Bronchus (tissue), 1 donor: ENCODE data around the gene RALB.

- PRO-cap, result no peak
These were observed 240 bp downstream of the C2orf76 start for GRCh38 chr2:119366505-119366683.

DNA sequence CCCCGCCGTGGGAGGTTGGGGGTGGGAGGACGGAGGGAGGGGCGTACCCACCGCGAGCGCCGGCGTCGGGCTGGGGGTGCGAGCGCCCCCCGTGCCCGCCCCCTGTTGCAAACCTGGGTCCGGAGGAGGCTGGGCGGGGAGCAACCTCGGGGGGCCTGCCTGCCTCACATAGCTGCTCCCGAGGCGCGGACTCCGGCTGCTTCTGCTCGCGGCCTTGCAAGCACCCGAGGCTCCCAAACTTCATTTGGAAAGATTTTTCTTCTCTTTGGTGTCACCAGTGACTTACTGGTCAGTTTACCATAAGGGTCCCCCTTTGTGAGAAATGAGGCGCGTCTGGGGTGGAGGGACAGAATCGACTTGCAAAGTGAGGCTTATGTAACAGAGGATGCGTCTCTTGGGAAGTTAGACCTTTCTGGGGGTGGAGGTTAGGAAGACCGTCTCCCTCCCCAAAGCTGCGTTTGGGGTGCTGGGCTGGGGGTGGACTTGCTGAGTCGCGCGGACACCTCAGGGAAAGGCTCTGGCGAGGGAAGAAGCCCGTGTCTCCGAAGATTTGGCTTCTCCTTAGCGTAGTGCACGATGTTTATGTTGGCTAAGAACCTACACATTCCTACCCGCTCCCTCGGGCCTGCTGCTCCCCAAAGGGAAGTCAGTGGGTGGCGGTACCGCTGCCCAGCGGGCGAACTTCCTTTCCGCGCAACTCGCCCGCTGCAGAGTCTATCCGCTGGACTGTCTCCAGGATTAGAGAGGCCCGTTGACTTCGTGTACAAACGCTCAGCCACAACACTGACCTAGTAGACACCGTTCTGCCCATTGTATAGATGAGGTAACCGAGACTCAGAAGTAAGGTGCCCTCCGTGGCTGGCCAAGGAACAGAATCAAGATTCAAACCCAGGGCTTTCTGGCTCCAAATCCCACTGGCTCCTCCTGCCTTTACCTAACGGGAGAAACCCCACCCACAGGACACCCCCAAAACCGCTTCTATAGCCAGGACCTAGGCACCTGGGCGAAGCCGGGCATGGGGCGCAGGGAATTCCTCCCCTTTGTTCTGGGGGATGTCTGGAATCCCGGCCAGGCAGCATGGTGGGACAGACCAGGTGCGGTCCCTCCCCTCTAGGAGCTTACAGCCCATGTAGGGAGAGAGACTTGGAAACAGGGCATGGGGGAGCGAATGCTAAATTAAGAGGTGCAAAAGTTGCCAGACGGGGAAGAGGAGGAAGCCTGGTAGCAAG lies 723 bp downstream of the TMEM37 start:
- PRO-cap, result no peak

- PRO-cap, result unidirectional peak, plus-strand start at chr2:119522903
These were observed 1.7 kb downstream of the SCTR start for GRCh38 chr2:119522564-119523063.

DNA sequence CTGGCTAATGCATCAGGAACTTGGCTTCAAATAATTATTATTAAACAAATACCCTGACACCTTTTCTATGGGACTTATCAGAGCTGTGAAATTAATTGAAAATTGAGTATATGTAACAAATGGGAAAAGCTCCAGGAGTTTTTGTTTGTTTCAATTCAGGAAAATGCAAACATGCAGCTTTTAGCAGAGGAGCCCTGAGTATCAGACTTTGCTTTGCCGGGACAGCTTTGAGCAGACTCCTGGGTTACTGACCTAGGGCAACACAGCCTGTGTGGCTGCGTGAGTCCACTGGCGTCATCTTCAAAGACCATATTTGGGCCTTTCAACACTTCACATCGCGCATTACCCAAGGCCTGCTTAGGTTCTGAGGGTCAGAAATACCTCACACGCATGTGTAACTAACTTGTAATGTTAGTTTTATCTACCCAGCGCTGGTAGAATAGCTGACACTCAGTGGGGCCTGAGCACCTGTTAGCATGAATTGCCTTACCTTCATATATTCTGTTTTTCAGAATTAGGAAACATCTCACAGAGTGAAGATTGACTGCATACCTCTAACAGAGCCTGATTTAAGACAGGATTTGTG lies 35.5 kb downstream of the CFAP221 start:
- PRO-cap, result no peak

GRCh38 chr2:119677958-119678540 lies 952 bp upstream of the TMEM177 start:
- PRO-cap, result no peak

- PRO-cap, result no peak
These were observed 111.5 kb upstream of the EPB41L5 start for GRCh38 chr2:119901329-119901905.

GRCh38 chr2:120205815-120206664 lies 17.2 kb downstream of the TMEM185B start:
- PRO-cap, result no peak

- PRO-cap, result no peak
These were observed 13.1 kb downstream of the TMEM185B start for GRCh38 chr2:120209987-120210609.

DNA sequence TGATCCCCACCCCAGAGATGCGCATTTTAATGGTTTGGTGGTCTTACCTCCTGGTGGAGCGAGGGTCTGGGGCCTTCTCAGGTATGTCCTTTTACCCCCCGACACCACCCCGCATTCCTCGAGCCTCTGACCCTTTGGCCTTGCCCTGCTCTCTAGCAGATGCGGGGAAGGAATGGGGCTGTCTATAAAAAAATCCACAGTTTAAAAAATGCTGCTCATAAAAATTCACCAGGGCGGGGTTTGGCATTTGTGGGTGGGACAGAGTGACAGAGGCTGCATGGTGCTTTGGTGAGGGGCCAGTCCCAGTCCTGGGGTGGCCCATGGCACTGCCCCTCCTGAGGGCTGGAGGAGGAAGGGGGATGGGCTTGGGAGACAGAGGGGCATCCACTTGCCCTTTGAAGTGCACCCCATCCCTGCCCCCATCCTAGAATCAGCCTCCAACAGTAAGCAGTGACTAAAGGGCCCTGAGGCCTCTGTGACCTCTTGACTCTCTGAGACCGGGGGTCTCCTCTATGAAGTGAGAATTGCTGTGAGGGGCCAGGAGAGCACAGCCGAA lies 6.6 kb upstream of the RALB start:
- PRO-cap, result no peak

- PRO-cap, result bidirectional peak, plus-strand start at chr2:120252958, minus-strand start at chr2:120252590; bidirectional peak, plus-strand start at chr2:120253283, minus-strand start at chr2:120253184
These were observed at the start of gene RALB for GRCh38 chr2:120252751-120253648. Gene RALB (plus strand): TSS chr2:120252852.

DNA sequence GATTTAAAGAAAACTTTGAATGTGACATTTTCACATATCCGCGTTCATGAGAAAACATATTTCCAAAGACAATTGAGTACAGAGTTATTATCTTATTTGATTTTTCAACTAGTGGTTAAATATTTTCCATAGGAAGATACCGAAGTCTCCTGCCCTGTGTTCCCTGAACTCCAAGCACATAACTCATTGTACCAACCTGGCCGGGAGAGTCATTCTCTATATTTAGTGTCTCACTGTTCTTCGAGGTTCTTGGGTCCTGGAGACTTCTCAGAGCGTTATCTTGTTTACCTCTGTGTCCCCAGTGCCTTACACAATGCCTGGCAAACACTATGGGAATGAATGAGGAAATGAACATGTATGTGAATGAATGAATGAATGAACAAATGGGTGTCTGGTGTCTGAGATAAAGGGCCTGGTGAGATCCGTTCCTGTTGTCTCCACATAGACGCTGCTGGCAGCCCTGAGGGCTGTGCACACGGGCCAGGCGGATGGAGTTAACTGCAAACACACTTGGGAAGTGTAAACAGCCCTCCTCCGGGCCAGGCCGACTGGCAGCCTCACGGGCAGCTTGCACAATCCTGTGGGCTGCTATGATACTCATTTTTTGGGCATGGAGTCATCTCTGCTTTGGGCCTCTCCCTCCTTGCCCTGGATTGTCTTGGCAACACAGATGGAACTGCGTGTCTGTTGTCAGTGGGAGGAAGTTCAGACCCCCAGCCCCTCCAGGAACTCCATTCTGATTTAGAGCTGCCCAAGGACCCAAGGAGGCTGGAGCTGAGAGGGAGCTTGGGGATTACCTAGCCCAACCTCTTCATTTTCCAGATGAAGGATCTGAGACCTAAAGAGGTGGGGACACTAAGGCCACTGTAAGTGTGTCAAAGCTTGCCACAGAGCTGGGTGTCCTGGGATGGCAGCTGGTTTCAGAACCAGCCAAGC lies 124.3 kb downstream of the INHBB start:
- PRO-cap, result no peak

DNA sequence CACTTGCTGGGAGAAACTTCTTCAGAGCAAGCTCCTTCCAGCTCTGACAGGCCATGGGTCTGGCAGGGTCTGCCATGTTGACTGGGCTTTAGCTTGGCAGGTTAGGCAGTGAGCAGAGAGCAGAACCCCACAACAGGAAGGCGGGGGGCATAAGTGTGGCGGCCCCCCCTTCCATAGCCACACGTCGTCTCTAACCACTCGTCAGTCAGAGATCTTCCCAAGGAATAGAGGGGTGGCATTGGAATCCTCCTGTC lies 190.9 kb downstream of the INHBB start:
- PRO-cap, result no peak

- PRO-cap, result bidirectional peak, plus-strand start at chr2:120553144, minus-strand start at chr2:120553014
These were observed 183.0 kb upstream of the GLI2 start for GRCh38 chr2:120552396-120553283.

DNA sequence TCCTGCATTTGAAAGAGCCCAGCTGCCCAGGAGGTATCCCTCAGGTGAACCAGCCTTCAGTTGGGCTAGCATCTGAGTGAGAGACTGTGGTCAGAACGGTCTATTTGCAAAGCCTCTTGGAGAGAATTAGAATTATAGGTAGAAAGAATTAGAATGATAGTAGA lies 2.8 kb downstream of the GLI2 start:
- PRO-cap, result no peak

- PRO-cap, result unidirectional peak, plus-strand start at chr2:120863893
These were observed 127.9 kb downstream of the GLI2 start for GRCh38 chr2:120863542-120864042.

DNA sequence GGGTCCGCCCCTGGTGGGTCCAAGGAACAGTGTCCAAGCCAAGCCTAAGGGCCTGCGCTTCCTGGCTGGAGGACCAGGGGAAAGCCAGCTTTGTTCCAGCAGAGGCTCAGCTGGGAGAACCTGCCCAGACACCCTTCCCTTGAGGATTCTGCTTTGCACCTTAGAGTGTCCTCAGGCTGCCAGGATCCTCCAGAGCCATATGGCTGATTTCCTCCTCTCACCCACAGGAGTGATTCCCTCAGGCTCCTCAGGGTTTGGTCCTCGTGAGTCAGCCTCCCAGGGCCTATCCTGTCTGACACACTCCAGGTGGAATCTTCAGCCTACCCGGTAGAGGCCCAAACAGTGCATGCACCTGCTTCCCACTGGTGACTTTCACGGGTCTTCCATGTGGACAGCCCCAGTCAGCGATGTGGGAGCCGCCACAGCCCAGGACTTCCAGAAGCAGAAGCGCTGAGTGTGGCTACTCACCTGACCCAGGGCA lies 73.3 kb downstream of the TFCP2L1 start:
- PRO-cap, result no peak

- PRO-cap, result bidirectional peak, plus-strand start at chr2:121336113, minus-strand start at chr2:121335977
These were observed 50.8 kb upstream of the TFCP2L1 start for GRCh38 chr2:121335804-121336288.

DNA sequence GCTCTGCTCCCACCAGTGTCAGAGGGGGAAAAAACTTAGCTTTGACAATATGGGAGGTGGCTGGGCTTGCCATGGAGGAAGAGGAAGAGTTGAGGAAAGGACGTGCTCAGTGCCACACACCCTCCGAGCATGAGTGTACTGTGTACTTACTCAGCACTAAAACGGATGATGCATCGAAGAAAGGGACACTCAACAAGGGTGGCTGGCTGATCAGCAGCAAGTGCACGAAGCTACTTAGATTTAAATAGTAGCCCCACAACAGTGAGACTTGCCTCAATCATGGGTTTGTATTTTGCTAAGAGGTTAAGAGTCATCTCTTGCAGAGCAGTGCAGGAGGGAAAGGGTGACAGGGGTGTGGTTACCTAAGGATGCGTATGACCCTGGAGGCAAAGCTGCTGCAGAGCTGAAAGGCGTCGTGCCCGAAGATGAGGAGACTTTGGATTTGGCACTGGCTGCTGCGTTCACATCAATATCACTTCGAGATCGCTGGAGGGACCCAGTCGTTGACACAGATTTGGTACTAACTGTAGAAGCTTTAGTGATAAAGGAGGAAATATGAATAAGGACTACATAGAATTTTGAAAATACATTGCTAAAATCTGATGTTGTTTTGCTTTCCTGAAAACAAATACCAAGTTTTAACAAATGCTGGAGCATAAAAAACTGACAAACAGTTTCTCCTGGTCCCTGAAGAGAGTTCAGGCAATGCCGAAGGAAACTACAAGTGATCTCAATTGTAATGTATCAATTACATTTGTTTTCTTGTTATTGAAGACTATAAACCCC lies 162.2 kb upstream of the TFCP2L1 start:
- PRO-cap, result no peak

DNA sequence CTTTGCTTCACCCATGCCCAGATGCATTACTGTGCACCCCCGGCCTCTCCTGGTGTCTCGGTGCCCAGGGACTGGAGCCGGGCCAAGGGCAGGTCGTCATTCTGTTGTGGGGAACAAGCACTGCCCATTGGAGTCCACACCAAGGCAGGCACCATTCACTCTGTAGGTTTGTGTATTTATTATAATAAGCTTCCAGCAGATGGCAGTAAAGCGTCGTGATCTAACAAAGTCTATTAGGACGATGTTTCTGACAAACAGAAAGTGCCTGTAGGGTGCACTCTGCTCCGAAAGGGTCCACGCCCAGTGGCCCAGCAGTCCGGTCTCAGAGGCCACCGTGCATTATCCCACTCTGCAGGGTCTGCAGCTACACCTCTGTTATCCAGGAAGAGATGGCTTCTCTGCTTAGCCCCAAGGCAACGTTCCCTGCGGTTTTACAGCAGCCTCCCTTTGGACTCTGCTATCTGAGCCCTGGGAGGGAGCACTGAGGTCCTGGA lies 219.6 kb downstream of the TSN start:
- PRO-cap, result no peak

DNA sequence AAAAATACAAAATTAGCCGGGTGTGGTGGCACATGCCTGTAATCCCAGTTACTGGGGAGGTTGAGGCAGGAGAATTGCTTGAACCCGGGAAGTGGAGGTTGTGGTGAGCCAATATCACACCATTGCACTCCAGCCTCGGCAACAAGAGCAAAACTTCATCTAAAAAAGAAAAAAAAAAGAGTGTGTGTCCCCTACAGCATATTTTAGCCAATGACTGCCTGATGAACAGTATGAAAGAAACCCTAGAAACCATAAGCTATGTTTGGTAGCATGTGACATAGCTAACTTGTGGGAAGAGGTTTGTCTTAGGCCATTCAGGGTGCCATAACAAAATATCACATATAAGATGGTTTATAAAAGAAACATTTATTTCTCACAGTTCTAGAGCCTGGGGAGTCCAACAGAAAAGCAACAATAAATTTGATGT lies 891.4 kb upstream of the CNTNAP5 start:
- PRO-cap, result no peak